Right lobe of liver (tissue), 4 donors: Measurements from ENCODE around the gene PEDS1.

DNA sequence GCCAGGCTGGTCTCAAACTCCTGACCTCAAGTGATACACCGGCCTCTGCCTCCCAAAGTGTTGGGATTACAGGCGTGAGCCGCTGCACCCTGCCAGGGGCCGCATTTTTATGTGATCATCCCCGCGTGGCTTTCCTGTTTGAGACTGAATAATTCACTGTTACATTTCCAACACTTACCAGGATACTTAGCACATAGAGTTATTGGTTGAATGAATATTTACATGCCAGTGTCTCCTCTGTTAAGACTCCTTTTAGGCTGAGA is 7.8 kb upstream of the RNF114 start:
- PRO-cap, 4 experiments, result no peak in any of the 4 experiments
- RAMPAGE, long total RNA, 2 experiments, result no peak in any of the 2 experiments

GRCh38 chr20:49952202-49953075 is 16.2 kb downstream of the RNF114 start:
- PRO-cap, 4 experiments, result no peak in any of the 4 experiments
- RAMPAGE, long total RNA, 2 experiments, result no peak in any of the 2 experiments

DNA sequence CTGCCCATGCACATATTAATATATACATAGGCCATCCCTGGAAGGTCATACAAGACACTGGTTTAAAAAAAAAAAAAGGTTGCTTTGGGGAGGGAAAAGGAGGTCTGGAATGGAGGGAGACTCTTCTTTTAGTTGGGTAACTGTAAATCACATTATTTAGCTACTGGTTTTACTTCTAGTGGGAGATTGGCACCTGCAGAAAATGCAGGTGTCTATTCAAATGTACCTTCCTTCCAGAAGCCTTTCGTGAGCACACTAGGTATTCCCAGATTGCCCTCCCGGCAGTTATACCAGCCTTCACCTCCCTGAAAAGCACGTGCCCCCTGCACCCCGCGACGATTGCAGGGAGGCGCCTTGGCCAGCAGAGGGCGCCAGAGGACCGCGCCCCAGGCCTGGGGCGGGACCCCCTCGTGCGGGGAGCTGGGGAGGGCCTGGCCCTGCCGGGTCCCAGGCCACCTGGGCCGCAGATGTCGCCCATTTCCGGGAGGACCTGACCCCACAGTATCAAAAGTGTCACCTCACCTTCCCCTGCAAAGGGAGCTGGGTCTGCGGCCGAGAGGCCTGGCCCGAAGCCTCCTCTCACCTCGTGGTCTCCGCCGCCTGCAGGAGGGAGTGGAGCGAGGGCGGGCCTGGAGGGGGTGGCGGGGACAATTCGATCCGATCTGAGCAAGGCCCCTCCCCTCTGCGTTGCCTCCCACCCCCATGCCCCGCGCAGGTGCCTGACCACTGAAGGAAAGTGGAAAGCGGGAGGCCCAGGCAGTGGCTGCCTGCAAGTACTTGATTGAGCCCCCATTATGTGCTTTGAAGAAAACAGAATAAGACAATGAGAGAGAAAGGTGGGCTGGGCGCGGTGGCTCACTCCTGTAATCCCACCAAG is 3.7 kb upstream of the SNAI1 start:
- PRO-cap, 4 experiments, result no peak in any of the 4 experiments
- RAMPAGE, long total RNA, 2 experiments, result no peak in any of the 2 experiments

- PRO-cap, 4 experiments, result no peak in any of the 4 experiments
- RAMPAGE, long total RNA, 2 experiments, result no peak in any of the 2 experiments
Observed at GRCh38 chr20:50111196-50111738, 1.7 kb downstream of the UBE2V1 start.

DNA sequence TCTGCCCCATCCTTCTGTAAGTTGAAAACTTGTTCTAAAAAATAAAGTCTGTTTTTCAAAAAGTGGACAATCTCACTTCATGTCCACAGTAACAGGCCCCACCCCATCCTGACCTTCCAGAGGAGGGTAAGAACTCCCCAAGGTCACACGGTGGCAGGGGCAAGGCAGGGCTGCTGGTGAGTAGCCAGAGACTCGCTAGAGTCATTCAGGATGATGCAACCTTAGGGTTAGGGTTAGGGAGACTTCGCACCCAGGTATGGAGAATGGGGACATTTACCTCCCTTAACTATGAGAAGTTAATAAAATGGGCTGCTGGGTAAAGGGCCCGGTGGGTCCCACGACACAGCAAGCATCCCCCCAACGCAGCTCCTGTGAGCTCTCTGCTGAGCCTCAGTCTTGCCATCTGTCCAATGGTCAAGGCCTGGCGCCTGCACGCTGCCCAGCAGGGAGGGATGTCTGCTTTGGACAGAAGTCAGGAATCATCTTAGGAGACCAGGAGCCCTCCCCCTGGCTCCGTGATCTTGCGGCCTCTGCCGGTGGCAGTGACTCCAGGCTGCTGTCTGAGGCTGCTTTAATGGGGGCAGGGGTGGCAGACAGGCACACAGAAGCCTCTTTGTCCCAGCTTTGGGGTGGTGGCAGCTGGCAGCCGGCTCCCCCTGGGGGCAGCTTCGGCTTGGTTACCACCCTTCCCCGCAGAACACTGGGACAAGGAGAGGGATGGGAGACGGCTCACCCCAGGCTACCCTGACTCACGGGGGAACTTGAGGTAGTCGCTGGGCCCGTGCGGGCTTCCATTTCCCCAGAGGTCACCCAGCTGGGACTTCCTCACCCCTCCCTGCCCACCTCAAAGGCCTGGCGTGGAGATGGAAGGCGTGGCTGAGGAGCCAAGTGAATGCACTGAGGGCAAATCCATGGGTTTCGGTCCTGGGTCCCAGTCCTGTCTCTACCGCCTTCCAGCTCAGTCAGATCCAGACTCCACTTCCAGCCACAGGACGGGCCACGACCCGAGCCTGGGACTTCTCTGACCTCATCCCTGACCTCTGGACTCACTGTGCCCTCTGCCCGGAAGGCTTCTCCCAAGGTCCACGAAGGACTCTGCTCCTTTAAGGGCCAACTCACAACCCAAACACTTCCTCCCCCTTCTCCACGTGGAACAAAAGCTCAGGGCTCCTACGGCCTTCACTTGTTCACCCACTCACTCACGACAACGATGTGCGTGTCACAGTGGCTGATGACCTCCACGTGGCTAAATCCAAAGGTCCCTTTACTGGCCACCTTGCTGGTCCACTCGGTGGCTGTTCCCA is 14.9 kb downstream of the PEDS1 start:
- PRO-cap, 4 experiments, result peak in 1 of 4 experiments; most common minus-strand start position 975 of the sequence (in 1)
- RAMPAGE, long total RNA, 2 experiments, result no peak in any of the 2 experiments

DNA sequence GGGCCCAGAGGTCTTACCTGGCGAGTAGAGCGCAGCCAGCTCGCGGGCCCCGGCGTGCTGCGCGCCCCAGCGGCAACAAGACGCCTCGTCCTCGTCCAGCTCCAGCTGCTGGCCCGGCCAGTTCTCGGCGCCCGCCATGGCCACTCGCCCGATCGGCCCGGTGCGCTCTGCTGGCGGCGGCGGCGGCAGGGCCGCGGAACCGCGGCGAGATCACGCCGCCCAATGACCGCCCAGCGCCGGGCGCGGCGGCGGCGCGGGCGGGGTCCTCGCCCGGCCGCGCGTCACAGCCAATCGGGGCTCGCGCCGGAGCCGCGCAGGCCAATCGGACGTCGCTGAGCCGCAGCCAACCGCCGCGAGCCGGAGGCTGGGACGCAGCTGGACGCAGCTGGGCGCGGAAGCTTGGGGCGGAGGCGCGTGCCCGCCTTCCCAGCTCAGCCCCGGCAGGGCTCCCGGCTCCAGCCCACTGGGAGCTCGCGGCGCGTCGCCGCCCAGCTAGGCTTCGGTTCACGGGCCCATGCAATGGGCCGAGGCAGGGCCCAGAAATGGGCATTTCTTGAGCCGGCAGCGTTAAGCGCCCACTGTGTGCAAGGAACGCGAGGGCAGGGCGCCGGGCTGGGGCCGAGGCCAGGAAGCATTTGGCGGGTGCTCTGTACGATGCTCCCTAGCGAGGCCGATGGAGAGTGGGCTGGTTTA is at the start of gene PEDS1:
Gene PEDS1, minus strand, starts transcription at position 224 of the 693 bp plus-strand sequence.
- PRO-cap, 4 experiments, result peak in 4 of 4 experiments; most common plus-strand start position 429 of the sequence (in 3); most common minus-strand start position 224 of the sequence (in 4)
- RAMPAGE, long total RNA, 2 experiments, result no peak in any of the 2 experiments

DNA sequence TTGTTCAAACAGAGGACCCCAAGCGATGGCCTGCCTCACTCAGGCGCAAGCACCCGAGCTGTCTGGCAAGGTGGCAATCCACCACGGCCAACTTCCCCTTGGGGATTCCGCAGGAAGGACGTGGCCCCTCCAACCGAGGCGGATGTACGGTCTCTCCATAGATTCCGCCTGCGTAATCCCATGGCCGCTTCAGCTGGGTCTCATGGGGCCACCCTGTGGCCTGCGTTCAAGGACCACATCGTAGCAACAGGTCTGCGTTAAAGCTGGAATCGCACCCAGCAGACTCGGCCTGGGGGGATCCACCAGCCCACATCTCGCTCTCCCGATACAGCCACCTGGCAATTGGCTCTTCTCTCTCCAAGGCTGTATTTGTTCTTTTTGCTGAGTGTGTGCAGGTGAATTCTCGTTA is 80.0 kb downstream of the CEBPB start:
- PRO-cap, 4 experiments, result peak in 4 of 4 experiments; most common plus-strand start position 281 of the sequence (in 2); most common minus-strand start position 64 of the sequence (in 4)
- RAMPAGE, long total RNA, 2 experiments, result no peak in any of the 2 experiments

DNA sequence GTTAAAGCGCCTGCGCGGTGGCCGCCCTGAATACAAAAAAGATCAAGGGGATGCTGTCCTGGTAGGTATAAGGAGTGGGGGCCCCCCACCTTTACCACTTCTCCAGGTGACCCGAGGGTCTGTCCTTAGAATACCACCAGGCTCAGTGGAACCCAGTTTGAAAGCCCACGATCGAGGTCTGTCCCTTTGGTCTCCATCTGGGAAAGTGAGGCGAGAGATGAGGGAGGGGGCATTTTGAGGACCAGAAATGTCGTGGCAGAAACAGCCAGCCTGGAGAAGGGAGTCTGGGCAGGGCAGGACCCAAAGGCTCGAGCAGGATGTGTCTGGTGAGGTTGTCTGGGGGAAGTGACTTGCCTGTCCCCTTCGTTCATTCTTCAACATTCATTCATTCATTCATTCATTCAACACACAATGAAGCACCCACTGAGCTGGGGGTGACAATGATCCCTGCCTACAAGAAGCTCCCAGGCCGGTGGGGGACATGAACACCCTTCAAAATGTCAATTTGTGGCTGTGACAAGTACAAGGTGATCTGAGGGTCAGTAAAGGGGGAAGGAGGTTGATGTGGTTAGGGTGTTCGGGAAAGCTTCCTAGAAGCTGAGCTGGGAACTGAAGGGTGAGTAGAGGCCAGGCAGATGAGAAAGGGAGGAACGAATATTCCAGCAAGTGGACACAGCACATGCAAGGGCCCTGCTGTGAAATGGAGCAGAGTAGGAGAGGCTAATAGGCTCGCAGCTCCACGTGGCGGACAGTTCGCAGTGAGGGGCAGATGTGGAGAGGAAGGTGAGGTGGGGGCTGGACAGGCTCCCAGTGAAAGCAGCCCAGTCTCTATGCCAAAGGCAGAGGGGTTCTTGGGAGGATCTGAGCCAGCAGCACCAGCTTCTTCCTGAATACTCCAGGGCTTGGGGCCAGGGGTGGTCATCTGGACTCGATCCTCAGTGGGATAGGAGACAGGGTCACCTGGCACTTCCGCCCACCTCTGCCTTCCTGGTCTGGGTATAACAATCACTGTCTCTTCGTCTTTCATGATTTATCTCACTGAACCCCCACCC is 80.7 kb downstream of the CEBPB start:
- PRO-cap, 4 experiments, result no peak in any of the 4 experiments
- RAMPAGE, long total RNA, 2 experiments, result no peak in any of the 2 experiments

DNA sequence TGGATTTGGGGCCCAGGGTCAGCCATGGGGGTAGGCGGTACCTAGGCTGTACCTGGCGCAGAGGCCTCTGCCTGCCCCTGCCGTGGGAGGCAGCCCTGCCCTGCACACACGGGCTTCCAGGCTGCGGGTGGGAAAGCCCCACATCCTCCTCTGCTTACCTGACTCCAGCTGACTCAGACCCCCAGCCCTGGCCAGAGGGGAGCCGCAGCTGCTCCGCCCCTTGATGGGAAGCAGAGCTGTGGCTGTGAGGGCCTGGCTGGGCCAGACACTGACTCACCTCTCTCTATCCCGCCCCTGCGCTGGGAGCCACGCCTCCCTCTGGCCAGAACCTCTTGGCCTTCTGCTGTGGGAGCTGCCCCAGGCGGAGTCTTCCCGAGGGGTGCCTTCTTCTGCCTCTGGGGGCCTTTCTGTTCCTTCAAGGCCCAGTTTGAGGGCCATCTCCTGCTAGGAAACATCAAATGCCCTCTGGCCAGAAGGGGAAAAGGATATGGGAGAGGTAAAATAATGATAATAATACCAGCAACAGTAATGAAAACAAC is 130.7 kb downstream of the CEBPB start:
- PRO-cap, 4 experiments, result peak in 4 of 4 experiments; most common plus-strand start position 325 of the sequence (in 4); most common minus-strand start position 170 of the sequence (in 3)
- RAMPAGE, long total RNA, 2 experiments, result no peak in any of the 2 experiments

GRCh38 chr20:50321780-50322661 is 131.4 kb downstream of the CEBPB start:
- PRO-cap, 4 experiments, result no peak in any of the 4 experiments
- RAMPAGE, long total RNA, 2 experiments, result no peak in any of the 2 experiments

- PRO-cap, 4 experiments, result no peak in any of the 4 experiments
- RAMPAGE, long total RNA, 2 experiments, result no peak in any of the 2 experiments
Observed at GRCh38 chr20:50333868-50334468, 143.3 kb downstream of the CEBPB start.

- PRO-cap, 4 experiments, result peak in 4 of 4 experiments; most common plus-strand start chr20:50415914 (in 4); most common minus-strand start chr20:50415625 (in 3)
- RAMPAGE, long total RNA, 2 experiments, result start-site peak on the plus strand in 2 of 2 experiments, at chr20:50415818-50415919 at its widest, 7 to 43 reads per replicate; start-site peak on the minus strand in 1 of 2 experiments, at chr20:50415687-50415699 at its widest, 6 reads per replicate
Observed at GRCh38 chr20:50415090-50416237, 94.7 kb upstream of the PTPN1 start.

DNA sequence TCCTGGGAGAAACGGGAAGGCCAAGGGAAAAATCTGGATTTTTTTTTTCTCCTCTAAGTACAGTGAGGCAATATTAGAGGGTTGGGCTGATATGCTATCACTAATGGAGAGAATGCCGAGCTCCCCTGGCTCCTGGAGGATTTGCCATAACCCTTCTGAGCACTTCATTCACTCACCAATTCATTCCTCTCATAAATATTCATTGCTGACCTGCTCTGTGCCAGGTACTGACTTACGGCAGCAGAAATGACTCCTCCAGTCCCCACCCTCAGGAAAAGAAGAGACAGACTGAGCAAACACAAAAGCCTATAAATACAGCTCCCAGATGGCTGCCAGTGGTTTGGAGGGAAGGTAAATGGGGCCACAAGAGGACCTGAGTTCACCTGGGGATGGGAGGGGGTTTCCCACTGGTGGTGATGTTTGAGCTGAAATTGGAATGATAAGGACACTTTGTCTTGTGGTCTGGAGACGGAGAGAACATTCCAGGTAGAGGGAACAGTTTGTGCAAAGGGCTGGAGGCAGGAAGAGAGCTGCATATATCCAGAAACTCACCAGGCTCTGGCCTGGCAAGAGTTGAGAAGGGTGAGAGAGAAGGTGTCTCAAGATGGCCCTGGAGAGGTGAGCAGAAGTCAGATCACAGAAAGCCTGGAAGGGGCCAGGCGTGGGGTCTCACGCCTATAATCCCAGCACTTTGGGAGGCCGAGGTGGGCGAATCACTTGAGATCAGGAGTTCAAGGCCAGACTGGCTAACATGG is 87.8 kb upstream of the PTPN1 start:
- PRO-cap, 4 experiments, result peak in 1 of 4 experiments; most common plus-strand start position 338 of the sequence (in 1); most common minus-strand start position 166 of the sequence (in 1)
- RAMPAGE, long total RNA, 2 experiments, result no peak in any of the 2 experiments

- PRO-cap, 4 experiments, result no peak in any of the 4 experiments
- RAMPAGE, long total RNA, 2 experiments, result no peak in any of the 2 experiments
Observed at GRCh38 chr20:50449379-50450219, 60.6 kb upstream of the PTPN1 start.

DNA sequence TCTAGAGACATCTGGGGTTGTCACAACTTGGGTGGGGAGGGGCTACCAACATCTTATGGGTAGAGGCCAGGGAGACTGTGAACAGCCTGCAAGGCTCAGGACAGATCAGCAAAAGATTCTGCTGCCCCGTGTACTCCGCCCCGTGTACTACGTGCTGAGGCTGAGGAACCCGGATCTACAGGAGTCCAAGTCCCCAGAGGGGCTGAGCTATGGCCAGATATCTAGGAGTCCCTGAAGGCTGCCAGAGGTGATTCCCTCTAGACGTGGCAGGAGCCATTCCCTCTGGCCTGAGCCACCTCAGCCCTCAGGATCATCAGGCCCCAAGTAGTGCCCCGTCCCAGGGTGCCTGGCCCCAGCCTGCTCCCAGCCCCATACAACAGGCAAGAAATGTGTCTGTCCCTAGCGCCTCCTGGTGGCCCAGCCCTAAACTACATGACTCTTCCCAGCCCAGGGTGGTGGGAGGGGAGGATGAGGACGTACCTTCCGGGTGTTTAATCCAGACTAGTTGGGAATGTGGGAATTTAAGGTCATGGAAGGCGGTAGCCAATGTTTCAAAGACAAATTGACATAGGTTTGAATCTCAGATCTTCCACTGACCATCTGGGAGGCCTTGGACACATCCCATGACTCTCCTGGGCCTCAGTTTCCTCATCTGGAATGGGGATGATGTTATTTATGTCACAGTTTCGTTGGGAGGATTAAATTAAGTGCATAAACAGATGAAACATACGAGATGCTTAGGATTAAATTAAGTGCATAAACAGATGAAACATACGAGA is 49.5 kb upstream of the PTPN1 start:
- PRO-cap, 4 experiments, result peak in 3 of 4 experiments; most common plus-strand start position 450 of the sequence (in 1); most common minus-strand start position 120 of the sequence (in 1)
- RAMPAGE, long total RNA, 2 experiments, result start-site peak on the minus strand in 1 of 2 experiments, centred at position 331 of the sequence, 14 reads per replicate

- PRO-cap, 4 experiments, result no peak in any of the 4 experiments
- RAMPAGE, long total RNA, 2 experiments, result no peak in any of the 2 experiments
Observed at GRCh38 chr20:50468136-50468378, 42.1 kb upstream of the PTPN1 start.

GRCh38 chr20:50482486-50483078 is 27.6 kb upstream of the PTPN1 start:
- PRO-cap, 4 experiments, result no peak in any of the 4 experiments
- RAMPAGE, long total RNA, 2 experiments, result no peak in any of the 2 experiments

- PRO-cap, 4 experiments, result no peak in any of the 4 experiments
- RAMPAGE, long total RNA, 2 experiments, result no peak in any of the 2 experiments
Observed at GRCh38 chr20:50585120-50586125, 75.2 kb downstream of the PTPN1 start.

DNA sequence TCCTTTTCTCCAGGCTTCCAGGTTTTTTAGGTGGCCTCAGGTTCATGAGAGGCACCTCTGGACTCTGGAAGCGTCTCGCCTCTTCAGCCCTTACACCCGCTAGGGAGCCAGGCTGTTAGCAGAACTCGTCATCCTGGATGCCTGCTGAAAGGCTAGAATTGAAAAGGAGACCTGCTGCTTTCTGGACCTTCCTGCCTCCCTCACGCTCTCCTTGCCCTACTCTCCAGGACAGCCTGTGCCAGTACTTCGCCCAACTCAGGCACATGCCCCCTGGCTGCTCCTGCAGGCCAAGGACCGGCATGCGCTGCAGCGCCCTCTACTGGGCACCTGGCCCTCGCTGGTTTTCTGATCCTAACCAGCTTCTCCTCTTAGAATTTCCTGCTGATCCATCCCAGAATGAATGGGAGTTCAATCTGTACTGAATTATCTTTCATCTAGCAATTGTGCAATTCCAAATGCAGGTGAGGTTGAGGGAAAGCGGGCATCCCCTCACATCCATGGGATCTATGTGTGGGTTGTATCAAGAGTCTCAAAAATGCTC is 77.9 kb downstream of the PTPN1 start:
- PRO-cap, 4 experiments, result no peak in any of the 4 experiments
- RAMPAGE, long total RNA, 2 experiments, result no peak in any of the 2 experiments

DNA sequence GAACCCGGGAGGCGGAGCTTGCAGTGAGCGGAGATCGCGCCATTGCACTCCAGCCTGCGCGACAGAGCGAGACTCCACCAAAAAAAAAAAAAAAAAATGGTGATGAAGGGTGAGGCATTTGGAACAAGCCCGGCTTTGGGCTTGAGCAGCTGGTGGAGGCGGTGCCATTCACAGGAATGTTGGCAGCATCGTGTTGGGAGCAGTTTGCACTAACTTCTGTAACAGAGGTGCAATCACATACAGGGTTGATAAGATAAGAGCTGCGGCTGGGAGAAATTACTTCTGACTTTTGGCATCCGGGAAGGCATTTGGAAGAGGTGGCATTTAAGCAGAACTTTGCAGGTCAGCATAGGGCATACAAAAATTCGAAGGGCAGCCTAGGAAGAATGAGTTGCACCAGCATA is 16.2 kb upstream of the RIPOR3 start:
- PRO-cap, 4 experiments, result peak in 4 of 4 experiments; most common plus-strand start position 238 of the sequence (in 4)
- RAMPAGE, long total RNA, 2 experiments, result no peak in any of the 2 experiments